HT-29 (cell line): ENCODE results near the genes HOXD13, HOXD9 and HOXD4.

DNA sequence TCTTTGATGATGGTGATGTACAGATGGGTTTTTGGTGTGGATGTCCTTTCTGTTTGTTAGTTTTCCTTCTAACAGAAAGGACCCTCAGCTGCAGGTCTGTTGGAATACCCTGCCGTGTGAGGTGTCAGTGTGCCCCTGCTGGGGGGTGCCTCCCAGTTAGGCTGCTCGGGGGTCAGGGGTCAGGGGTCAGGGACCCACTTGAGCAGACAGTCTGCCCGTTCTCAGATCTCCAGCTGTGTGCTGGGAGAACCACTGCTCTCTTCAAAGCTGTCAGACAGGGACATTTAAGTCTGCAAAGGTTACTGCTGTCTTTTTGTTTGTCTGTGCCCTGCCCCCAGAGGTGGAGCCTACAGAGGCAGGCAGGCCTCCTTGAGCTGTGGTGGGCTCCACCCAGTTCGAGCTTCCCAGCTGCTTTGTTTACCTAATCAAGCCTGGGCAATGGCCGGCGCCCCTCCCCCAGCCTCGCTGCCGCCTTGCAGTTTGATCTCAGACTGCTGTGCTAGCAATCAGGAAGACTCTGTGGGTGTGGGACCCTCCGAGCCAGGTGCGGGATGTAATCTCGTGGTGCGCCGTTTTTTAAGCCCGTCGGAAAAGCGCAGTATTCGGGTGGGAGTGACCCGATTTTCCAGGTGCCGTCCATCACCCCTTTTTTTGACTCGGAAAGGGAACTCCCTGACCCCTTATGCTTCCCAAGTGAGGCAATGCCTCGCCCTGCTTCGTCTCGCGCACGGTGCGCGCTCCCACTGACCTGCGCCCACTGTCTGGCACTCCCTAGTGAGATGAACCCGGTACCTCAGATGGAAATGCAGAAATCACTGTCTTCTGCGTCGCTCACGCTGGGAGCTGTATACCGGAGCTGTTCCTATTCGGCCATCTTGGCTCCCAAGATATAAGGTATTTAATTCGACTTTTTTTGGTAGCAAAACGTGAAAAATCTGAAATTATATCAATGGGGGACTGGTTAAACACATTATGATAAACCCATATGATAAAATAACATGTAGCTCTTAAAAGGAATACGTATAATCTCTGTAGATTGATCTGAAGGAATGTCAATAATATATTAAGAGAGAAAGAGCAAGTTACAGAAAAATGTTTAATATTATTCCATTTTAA lies 408.0 kb downstream of the LNPK start:
- RAMPAGE, long total RNA: no peak

- RAMPAGE, long total RNA: no peak
Measured at GRCh38 chr2:176003475-176004025, 1.5 kb upstream of the LNPK start.

GRCh38 chr2:176092566-176093614 lies at the start of gene HOXD13:
Gene HOXD13 (plus strand): TSS chr2:176092721.
- RAMPAGE, long total RNA: no peak

GRCh38 chr2:176113605-176114467 lies 2.7 kb upstream of the HOXD10 start:
- RAMPAGE, long total RNA: no peak

GRCh38 chr2:176122197-176122840 lies at the start of gene HOXD9:
Gene HOXD9 (plus strand): TSS chr2:176122719.
- RAMPAGE, long total RNA: no peak

DNA sequence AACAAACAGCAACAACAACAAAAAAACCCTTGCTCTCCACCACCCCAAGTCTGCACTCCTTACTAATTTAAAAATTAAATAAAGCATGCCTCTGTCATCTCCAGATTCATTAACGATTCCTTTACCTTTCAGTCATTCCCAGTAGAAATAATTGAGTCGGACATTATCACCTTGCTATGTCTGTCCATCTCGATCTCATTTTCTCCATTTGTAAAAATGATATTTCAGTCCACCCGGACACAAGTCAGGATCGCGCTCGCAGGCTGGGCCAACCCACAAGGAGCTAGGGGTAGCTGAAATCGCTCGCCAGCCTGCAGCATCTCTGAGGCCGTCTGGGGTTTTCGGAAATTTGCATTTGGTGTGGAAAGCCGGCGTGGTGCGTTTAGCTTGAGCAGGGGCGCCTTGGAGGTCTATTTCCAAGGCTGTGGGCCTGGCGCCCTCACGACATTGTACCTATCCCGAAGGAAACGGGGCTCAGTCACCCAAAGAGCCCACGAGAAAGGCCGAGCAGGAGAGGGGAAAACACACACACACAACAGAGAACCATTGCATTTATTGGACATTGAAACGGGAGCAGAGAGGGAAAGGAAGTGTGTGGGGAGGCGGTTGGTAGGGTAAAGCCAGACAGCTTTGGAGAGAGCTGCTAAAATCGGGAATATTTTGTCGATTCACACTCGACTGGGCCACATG lies 1.4 kb upstream of the HOXD8 start:
- RAMPAGE, long total RNA: no peak

GRCh38 chr2:176151078-176151765 lies at the start of gene HOXD4:
Gene HOXD4 (plus strand): TSS chr2:176151550.
- RAMPAGE, long total RNA: no peak

DNA sequence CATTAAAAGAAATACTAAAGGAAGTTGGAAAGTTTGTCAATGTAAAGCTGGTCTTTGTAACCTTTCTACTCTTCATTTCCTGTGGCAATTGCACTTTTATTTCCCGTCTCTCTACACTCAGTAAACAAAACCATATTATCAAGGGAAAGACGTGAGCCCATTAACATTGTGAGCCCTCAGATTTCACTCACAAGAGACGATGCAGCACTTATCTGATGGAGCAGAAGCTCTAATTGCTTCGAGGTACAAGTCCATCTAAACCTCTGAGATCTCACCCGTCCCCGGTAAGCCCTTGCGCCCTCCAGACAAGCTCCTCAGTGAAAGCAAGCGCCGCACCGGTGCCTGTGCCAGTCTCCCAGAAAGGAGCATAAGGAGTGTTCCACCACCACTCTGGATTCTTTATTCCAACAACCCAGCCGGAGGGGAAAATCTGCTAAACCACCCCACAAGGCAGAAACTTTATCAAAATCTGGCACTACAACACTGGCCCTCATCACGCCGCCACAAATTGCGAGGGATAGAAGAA lies 942 bp upstream of the HOXD1 start:
- RAMPAGE, long total RNA: no peak

GRCh38 chr2:176826557-176826927 lies 386.1 kb upstream of the HNRNPA3 start:
- RAMPAGE, long total RNA: no peak

DNA sequence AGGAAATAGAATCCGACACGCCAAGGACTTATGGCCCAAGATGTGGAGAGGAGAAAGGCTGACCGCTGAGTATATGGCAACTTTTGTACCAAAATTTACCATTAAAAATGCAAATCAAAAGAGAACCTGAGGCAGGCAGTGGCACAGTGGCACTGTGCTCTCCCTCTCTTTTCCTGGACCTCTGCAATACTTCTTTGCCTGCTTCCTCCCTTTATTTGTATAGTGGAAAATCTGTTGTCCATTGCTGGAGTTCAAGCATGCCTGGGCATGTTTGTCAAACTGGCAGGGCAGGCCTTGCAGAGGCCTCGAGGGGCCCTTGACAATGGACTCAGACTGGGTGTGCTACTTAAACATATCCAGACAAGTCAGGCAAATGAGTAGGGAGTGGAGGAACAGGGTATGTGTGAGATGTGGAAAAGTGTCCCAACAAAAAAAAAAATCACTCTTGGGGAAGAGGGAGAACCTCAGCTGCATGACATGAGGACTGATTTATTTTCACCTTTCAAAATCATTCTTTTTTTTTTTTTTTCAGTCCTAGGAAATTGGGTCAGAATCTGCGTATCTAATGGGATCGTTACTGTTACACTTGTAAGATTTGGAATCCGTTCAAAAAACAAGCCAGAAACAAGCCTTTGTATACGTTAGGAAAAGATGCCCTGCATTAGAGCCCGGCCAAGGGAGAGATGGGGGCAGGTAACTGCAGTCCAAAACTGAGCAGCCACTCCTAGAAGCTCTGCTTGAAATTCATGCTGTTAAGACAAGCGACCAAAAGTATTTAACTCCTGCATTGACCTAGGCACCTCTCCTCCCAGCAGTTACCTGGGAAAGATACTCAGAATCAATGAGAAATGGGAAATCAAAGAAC lies 42.3 kb upstream of the HNRNPA3 start:
- RAMPAGE, long total RNA: no peak

- RAMPAGE, long total RNA: no peak
Measured at GRCh38 chr2:177211293-177212517, 889 bp upstream of the HNRNPA3 start.

DNA sequence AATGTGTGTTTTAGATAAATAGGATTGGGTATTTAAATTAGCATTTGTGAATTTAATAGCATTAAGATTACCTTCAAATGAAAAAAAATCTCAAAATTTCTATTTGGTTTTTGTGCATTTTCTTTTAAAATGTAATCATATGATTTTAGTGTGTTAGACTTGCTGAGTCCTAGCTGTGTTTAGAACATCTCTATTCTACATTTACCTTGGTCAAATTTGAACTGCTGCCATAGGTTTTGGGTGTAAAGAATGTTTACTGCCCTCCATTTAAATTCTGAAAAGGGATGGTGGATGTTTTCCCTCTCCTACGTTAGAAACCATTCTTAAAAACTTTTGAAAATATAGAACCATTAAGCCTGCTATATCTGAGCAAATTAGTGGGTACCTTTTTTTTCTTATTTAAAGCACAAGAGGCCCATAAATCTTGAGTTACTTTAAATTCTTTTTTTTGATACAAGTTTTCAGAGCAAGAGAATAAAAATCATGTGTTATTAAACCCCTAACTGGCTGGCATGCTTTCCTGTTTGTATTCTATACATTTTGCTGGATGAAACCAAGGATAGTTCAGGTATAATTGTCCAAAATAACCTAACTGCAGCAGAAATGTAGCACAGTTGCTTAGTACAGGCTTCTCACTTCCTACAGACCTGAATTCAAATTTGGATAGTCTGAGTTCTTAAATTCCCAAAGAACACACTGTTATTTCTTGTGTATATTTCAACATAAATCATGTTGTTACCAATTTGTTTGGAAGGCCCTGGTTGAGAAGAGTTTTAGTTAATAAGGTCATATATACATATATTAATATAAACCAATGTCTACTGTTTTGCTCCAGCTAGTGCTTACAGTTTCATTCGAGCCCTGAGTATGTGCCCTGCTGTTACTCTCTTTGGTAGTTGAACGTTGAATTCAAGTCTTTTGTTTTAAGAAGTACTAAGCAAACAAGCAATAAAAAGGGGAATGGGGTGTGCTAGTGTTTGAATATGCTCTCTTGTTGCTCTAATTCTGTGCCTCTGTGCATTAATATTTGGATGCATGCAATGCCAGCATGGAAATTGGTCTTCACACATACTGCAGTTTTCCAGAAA lies 7.8 kb downstream of the HNRNPA3 start:
- RAMPAGE, long total RNA: no peak

DNA sequence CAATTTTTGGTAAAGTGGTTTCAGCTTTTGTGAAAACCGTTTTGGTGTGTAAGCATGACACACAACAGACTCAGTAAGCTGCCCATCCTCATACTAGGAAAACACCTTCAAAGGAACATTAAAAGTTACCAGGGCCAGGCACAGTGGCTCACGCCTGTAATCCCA lies 9.7 kb downstream of the HNRNPA3 start:
- RAMPAGE, long total RNA: no peak

DNA sequence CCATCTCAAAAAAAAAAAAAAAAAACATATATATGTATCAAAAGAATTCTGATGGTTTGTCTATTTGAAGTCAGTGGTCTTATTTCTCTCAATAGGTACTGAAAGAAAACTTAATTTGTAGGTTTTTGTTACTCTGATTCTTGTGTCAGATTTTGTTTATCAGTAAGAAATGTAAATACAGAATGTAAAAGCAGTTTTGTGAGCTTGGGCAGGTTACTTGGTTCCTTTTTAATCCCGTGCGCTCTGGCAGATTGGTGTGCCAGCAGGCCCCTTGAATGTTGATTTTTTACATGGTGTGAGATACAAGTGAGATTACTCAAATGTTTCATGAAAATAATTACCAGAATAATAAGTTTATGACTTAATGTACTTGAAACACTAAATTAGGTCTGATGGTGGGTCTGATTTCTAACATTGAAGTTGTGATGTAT lies 13.3 kb downstream of the HNRNPA3 start:
- RAMPAGE, long total RNA: no peak

GRCh38 chr2:177243105-177243471 lies 21.4 kb downstream of the NFE2L2 start:
- RAMPAGE, long total RNA: no peak

GRCh38 chr2:177254937-177256113 lies 9.2 kb downstream of the NFE2L2 start:
- RAMPAGE, long total RNA: no peak

- RAMPAGE, long total RNA: no peak
Measured at GRCh38 chr2:177327996-177328377, 63.5 kb upstream of the NFE2L2 start.

DNA sequence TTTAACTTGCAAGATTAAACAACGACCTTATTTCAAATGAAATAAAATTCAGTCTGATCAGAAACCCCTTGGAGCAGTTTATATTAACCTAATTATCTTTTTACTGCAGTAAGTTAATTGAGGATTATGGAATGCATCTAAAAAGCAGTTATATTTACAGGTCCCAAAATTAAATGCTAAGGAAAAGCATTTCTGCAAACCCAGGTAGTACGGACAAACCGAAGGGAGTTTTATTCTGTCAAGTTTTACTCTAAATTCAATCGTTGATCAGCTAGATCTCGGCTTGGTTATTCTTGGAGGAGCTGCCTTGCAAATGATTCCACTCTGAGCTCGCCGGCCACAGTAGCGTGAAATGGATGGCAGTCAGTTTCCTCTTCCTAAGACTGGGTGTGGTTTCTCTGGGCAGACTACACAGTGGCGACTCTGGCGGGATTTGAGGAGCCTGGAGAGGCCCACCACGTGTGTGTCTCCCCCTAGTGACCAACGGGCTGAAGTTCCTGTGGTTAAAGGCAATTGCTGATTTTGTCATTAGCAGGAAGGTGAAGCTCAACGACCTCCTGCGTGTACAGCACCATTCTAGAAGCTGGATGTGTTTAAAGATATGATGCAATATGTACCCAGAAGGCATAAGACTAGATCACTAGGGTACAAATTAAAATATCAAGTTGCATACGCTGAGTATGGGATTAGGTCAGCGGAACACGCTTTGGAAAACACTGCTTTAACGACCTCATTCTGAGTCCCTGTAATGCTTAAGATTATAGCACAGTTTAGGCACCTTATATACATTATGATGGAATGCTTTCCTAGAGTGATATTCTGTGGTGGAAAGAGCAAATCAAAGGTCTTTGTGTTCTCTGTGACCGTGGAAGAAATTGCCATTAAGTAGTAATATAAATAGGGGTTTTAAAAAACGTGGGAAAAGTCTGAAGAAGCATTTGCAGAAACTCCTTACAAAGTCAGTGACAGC lies 36.3 kb downstream of the PRKRA start:
- RAMPAGE, long total RNA: no peak

- RAMPAGE, long total RNA: no peak
Measured at GRCh38 chr2:178559422-178559781, 79.1 kb downstream of the PLEKHA3 start.

DNA sequence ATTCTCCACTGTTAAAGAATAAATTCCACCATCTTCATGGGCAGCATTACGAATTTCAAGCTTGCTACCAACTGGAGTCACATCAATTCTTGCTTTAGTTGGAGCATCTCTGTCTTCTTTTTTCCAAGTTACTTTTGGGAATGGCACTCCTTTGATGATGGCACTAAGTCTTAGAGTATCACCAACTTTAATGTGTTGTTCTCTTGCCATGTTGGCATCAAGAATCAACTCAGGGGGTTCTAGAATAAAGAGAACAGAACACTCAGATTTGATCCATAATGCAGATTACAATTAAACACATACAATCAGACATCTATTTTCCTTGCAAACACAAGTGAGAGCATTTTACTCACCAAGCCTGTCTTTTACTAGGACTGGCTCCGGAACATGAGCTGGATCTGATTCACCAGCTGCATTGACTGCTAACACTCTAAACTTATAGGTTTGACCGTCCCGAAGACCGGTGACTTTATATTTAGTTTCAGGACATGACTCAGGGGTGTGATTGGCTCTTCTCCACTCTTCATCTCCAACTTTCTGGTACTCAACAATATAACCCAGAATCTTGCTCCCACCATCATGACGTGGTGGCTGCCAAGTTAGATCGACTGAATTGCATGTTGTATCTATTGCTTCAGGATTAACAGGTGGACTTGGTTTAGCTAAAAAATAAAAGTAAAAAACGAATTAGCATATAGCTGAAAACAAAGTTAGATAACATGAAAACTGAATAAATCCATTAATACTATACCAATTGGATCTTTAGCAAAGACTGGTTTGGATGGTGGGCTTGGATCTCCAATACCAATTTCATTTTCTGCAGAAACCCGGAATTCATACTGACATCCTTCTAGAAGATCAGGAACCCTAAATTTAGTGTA lies 112.4 kb downstream of the PLEKHA3 start:
- RAMPAGE, long total RNA: no peak